SK-N-SH (cell line): ENCODE measurements around the genes OR4A16, OR4C6, OR10AG1, OR8U1 and OR5M1.

- RRBS, result no CpG with 5 or more reads among the region's 7 CpGs
CAGE:
- cytosol, long polyA plus RNA, result no peak
- long polyA plus RNA, result no peak
- nucleus, long polyA plus RNA, result no peak
Observed at GRCh38 chr11:47716464-47717031, 1.4 kb upstream of the AGBL2 start.

GRCh38 chr11:47726280-47727445 lies 11.5 kb upstream of the AGBL2 start:
- RRBS, result no CpG with 5 or more reads among the region's 16 CpGs
CAGE:
- cytosol, long polyA plus RNA, result no peak
- long polyA plus RNA, result no peak
- nucleus, long polyA plus RNA, result no peak

DNA sequence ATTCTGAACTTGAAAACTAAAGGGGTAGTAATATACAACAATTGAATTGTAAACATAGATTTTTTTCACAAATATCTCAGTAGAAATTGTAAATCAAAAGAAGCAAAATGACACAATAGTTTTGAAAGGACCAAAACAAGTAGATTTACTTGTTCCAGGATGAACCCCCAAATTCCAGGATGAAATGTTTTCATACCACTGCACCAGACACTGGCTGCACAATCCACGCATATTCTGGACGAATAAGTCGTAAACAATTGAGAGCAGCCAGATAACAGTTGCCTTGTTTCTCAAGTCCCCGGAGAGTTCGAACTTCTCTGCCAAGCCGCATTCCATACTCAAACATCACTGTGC lies 25.4 kb upstream of the FNBP4 start:
- RRBS, result no CpG with 5 or more reads among the region's 6 CpGs
CAGE:
- cytosol, long polyA plus RNA, result no peak
- long polyA plus RNA, result no peak
- nucleus, long polyA plus RNA, result no peak

GRCh38 chr11:47935699-47936145 lies 44.6 kb upstream of the PTPRJ start:
- RRBS, result no CpG with 5 or more reads among the region's 3 CpGs
CAGE:
- cytosol, long polyA plus RNA, result no peak
- long polyA plus RNA, result no peak
- nucleus, long polyA plus RNA, result no peak

DNA sequence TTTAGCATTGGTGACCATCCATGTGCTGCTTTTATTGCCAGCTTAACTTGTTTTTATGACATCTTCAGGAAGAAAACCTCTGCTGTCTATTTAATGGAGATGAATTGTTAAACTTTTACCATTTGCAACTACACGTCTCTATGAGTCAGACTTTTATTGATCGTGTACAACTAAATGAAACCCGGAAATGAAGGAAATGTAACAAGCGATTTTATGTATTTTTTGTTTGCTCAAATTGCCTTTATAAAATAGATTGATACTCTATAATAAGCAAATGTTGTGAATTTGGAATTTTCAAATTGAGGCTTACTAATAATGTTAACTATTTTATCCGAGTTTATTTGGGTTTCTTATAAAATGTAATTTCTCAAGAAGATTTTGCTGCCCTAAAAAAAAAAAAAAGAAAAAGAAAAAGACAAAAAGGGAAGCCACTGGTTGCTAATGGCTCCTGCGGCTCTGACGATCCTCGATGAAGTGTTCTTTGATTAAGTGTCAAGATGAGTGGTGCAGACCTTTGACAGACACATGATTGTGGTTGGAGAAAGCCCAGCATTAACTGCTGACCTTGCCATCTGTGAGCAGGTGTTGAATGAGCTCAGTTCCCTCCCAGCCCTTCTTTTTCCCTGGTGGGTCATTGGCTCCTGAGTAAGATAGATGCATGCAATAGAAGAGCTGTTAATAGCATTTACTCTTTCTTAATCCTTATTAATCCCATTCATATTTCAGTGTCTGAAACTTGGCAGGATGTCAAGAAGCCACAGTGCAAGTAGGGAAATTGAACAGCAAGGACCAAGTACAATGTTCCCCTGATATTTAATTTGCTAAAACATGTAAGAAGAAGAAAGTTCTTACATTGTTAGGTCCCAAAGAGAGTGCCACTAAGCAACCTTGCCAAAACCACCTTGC lies 113.3 kb downstream of the PTPRJ start:
- RRBS, result no CpG with 5 or more reads among the region's 8 CpGs
CAGE:
- cytosol, long polyA plus RNA, result no peak
- long polyA plus RNA, result no peak
- nucleus, long polyA plus RNA, result no peak

- RRBS, result no CpG with 5 or more reads among the region's 1 CpG
CAGE:
- cytosol, long polyA plus RNA, result no peak
- long polyA plus RNA, result no peak
- nucleus, long polyA plus RNA, result no peak
Observed at GRCh38 chr11:48102729-48103352, 113.8 kb upstream of the OR4B1 start.

DNA sequence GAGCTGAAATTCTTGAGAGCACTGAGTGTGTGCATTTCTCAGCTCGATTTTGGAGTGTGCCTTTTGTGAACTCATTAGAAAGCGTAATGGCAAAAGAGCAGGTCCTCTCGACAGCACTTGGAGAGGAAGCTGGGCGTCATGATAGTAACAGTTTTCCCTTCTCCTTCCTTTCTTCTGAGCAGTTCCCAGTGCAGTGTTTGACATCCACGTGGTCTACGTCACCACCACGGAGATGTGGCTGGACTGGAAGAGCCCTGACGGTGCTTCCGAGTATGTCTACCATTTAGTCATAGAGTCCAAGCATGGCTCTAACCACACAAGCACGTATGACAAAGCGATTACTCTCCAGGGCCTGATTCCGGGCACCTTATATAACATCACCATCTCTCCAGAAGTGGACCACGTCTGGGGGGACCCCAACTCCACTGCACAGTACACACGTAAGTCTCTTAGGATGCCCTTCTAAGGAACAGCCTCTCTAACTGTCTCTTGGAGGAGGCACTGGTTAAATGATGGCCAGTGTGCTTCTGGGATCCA lies 80.7 kb upstream of the OR4B1 start:
- RRBS, result no CpG with 5 or more reads among the region's 14 CpGs
CAGE:
- cytosol, long polyA plus RNA, result no peak
- long polyA plus RNA, result no peak
- nucleus, long polyA plus RNA, result no peak

GRCh38 chr11:55342821-55343493 lies at the start of gene OR4A16:
OR4A16 (plus strand) TSS chr11:55343201.
- RRBS, result no CpG with 5 or more reads among the region's 4 CpGs
CAGE:
- cytosol, long polyA plus RNA, result no peak
- long polyA plus RNA, result no peak
- nucleus, long polyA plus RNA, result no peak

- RRBS, result no CpG with 5 or more reads among the region's 1 CpG
CAGE:
- cytosol, long polyA plus RNA, result no peak
- long polyA plus RNA, result no peak
- nucleus, long polyA plus RNA, result no peak
Observed at GRCh38 chr11:55661825-55662409, at the start of gene OR4C6. OR4C6 (plus strand) TSS chr11:55662201.

DNA sequence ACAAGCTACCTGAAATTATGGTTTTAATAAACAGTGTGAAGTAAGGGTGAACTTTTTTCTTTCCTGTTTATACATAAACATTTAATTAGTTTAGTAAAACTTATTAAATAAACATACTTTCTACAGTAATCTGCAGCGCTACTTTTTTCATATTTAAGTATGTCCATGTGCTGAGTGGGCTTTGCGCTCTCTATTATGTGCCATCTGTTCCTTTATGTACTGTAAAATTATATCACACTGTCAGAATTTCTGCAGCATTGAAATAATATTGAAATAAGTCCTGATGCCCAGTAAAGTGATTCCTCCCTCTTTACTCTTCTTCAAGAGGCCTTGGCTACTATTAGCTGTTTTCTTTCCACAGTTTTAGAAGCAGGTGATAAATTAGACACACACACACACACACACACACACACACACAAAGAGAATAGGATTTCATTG lies 14.5 kb downstream of the OR10AG1 start:
- RRBS, result no CpG with 5 or more reads among the region's 2 CpGs
CAGE:
- cytosol, long polyA plus RNA, result no peak
- long polyA plus RNA, result no peak
- nucleus, long polyA plus RNA, result no peak

GRCh38 chr11:55969888-55970112 lies at the start of gene OR10AG1:
OR10AG1 (minus strand) TSS chr11:55969945.
- RRBS, result no CpG with 5 or more reads among the region's 2 CpGs
CAGE:
- cytosol, long polyA plus RNA, result no peak
- long polyA plus RNA, result no peak
- nucleus, long polyA plus RNA, result no peak

- RRBS, result no CpG with 5 or more reads among the region's 3 CpGs
CAGE:
- cytosol, long polyA plus RNA, result no peak
- long polyA plus RNA, result no peak
- nucleus, long polyA plus RNA, result no peak
Observed at GRCh38 chr11:56375340-56375865, at the start of gene OR8U1. OR8U1 (plus strand) TSS chr11:56375624.

GRCh38 chr11:56614805-56615189 lies at the start of gene OR5M1:
OR5M1 (minus strand) TSS chr11:56614874.
- RRBS, result no CpG with 5 or more reads among the region's 2 CpGs
CAGE:
- cytosol, long polyA plus RNA, result no peak
- long polyA plus RNA, result no peak
- nucleus, long polyA plus RNA, result no peak

GRCh38 chr11:57124340-57125592 lies 57.0 kb upstream of the LRRC55 start:
- RRBS, result no CpG with 5 or more reads among the region's 16 CpGs
CAGE:
- cytosol, long polyA plus RNA, result no peak
- long polyA plus RNA, result no peak
- nucleus, long polyA plus RNA, result no peak

- RRBS, result 90% methylated on average over 2 of the region's 15 CpGs
CAGE:
- cytosol, long polyA plus RNA, result no peak
- long polyA plus RNA, result no peak
- nucleus, long polyA plus RNA, result no peak
Observed at GRCh38 chr11:57309706-57310387, 14.9 kb downstream of the TNKS1BP1 start.

GRCh38 chr11:57315673-57316528 lies 8.9 kb downstream of the TNKS1BP1 start:
- RRBS, result no CpG with 5 or more reads among the region's 11 CpGs
CAGE:
- cytosol, long polyA plus RNA, result no peak
- long polyA plus RNA, result no peak
- nucleus, long polyA plus RNA, result no peak

- RRBS, result 97% methylated on average over 6 of the region's 12 CpGs
CAGE:
- cytosol, long polyA plus RNA, result no peak
- long polyA plus RNA, result no peak
- nucleus, long polyA plus RNA, result no peak
Observed at GRCh38 chr11:57330071-57330715, 5.4 kb upstream of the TNKS1BP1 start.

- RRBS, result no CpG with 5 or more reads among the region's 9 CpGs
CAGE:
- cytosol, long polyA plus RNA, result no peak
- long polyA plus RNA, result no peak
- nucleus, long polyA plus RNA, result no peak
Observed at GRCh38 chr11:57463159-57463915, 3.0 kb downstream of the RTN4RL2 start.

DNA sequence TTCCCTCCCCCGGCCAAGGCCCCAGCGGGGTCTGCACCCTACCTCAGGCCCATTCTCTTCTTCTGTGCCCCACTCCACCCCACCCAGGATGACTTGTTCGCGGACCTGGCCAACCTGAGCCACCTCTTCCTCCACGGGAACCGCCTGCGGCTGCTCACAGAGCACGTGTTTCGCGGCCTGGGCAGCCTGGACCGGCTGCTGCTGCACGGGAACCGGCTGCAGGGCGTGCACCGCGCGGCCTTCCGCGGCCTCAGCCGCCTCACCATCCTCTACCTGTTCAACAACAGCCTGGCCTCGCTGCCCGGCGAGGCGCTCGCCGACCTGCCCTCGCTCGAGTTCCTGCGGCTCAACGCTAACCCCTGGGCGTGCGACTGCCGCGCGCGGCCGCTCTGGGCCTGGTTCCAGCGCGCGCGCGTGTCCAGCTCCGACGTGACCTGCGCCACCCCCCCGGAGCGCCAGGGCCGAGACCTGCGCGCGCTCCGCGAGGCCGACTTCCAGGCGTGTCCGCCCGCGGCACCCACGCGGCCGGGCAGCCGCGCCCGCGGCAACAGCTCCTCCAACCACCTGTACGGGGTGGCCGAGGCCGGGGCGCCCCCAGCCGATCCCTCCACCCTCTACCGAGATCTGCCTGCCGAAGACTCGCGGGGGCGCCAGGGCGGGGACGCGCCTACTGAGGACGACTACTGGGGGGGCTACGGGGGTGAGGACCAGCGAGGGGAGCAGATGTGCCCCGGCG lies 15.9 kb downstream of the RTN4RL2 start:
- RRBS, result 18% methylated on average over 31 of the region's 83 CpGs
CAGE:
- cytosol, long polyA plus RNA, result no peak
- long polyA plus RNA, result no peak
- nucleus, long polyA plus RNA, result no peak

GRCh38 chr11:57569271-57569871 lies 1.9 kb upstream of the UBE2L6 start:
- RRBS, result no CpG with 5 or more reads among the region's 10 CpGs
CAGE:
- cytosol, long polyA plus RNA, result no peak
- long polyA plus RNA, result no peak
- nucleus, long polyA plus RNA, result no peak